Measurements from ENCODE around the genes ZFY, CDY2A, RBMY1B, RBMY1E and DAZ4.

DNA sequence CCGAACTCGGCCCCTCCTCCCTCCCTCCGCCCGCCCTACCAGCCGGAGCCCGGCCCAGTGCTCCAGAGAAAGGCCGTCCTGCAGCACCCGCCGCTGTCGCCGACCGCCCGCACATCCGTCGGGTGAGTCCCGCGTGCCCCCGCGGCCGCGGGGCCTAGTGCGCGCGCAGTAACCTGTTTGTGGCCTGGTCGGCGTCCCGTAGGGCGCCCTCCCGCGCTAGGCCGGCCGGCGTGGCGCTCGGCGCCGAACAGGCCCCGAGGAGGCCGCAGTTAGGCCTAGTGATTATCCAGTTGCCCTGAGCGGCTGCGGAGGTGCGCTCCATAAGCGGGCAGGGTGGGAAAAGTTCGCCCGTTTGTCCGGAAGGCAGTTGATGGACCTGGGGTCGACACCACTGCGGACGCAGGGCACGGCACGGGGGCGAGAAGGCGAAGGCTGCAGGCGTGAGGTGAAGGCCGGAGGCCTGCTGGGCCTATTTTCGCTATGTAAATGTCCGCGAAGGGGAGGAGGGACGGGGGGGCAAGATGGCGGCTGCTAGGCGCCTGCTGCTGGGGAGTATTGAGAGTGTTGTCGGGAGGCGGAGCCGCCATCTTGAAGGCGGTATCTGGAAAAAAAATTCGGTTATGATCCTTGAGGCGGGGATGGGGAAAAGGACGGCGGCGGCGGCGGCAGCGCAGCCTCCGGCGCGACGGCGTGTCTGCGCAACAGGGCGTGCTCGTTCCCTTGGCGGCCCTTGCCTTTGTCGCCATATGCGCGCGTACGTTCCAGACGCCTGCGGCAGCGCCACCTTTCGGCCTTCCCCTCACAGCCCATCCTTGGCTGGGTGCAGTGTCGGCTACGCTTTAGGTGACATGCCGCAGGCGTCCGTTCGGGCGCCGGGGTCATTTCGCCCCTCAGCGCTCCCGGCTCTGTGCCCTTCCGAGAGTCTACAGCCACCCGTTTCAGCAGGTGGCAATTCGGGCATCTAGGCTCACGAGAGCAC is at the start of gene ZFY:
Gene ZFY (plus strand): TSS at position 57 of the 979 bp plus-strand sequence.
- PRO-cap, result no peak

DNA sequence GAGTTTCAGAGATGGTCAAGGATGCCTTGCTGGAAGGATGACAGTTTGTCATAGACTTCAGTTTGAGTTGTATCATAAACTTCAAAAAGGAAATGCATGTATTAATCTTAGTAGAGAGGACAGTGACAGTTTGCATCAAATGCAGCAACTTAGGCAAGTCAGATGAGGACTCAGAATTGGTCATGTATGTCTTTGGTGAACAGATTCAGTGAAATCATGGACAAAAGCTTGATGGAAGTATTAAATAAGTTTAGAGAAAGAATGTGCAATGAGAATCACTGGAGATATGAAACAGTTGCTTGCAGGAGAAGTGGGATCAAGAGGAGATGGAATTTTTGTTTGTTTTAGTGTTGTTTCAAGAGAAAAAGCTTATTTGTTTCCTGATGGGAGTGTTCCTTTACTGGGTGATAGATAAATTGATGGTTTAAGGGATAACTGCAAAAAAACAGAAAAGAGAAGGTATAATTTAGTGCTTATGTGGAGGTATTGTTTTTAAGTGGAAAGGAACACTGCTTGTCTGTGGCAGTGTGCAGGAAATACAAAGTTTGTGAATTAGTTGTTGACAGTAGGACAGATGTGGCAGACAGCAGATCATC is 33.9 kb downstream of the ZFY start:
- PRO-cap, result no peak

- PRO-cap, result no peak
These were observed 68.4 kb downstream of the ZFY start for GRCh38 chrY:3003246-3004362.

GRCh38 chrY:7279370-7279923 is 367.9 kb upstream of the AMELY start:
- PRO-cap, result no peak

DNA sequence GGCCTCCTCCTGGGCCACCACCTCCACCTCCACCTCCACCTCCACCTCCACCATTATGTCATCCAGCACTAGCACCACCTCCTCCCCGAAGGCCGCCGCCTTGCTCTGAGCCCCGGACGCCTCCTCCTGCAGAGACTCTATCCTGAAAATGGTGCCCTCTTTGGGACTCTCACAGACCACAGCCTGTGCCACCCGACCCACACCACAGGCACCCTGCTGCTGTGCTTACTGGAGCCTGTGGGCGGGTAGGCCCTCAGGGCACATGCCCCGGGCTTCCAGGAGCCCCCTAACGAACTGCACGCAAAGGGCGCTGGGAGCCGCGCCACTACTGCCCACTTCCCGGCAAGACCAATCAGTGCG is 541.2 kb downstream of the TSPY10 start:
- PRO-cap, result no peak

- PRO-cap, result no peak
These were observed 37.9 kb upstream of the USP9Y start for GRCh38 chrY:12662845-12663892.

GRCh38 chrY:13111978-13112472 is 207.4 kb downstream of the DDX3Y start:
- PRO-cap, result no peak

DNA sequence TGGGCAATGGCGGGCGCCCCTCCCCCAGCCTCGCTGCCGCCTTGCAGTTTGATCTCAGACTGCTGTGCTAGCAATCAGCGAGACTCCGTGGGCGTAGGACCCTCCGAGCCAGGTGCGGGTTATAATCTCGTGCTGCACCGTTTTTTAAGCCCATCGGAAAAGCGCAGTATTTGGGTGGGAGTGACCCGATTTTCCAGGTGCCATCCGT is 231.3 kb downstream of the DDX3Y start:
- PRO-cap, result no peak

GRCh38 chrY:14559214-14559676 is 34.9 kb downstream of the NLGN4Y start:
- PRO-cap, result no peak

GRCh38 chrY:15867432-15867695 is 1343.0 kb downstream of the NLGN4Y start:
- PRO-cap, result no peak

DNA sequence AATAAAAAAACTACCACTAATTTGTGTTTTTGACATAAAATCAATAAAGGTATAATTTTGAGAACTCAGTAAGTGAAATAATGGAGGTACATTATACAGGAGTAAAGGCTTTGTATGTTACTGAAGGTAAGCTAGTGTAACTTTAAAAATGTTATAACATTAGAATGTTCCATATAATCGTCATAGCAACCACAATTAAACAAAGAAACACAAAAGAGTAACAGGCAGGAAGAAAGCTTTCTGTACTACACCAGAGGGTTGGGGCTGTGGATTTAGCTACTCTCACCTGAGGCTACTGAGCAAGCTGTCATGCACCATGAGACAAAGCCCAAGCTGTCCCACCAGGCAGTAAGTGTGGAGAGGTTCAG is at the start of gene CDY2A:
Gene CDY2A (plus strand): TSS at position 218 of the 368 bp plus-strand sequence.
- PRO-cap, result no peak

DNA sequence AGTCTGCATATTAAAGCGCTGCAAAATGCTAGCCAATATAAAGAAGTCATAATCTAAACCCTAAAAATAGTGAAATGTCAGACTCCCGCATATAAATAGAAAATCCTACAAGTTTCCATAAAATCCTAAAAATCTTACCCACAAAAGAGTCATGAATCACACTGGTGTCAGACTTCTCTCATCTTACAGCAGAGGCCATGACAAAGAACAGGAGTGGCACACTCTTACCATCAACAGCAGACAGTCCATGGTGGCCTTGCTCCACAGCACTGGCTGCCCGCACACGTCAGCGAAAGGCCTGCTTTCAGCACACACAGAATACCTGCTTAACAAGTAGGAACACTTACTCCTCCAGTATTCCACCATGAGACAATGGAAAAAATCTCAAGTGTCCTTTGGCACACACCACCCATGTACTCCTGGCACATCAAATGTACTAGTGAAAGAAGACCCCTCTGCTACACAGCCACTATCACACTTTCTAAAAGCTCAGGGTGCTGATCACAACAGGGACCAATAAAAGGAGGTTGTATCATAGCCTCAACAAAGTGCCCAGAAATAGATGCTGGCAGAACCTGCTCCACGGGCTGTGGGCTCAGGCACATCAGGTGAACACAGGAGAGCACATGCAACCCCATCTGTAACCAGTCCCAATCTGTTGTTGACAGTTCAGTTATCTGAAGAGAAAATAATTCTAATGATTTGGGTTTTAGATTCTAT is 282.4 kb upstream of the HSFY2 start:
- PRO-cap, result no peak

GRCh38 chrY:19322727-19323038 is 421.8 kb downstream of the KDM5D start:
- PRO-cap, result no peak

DNA sequence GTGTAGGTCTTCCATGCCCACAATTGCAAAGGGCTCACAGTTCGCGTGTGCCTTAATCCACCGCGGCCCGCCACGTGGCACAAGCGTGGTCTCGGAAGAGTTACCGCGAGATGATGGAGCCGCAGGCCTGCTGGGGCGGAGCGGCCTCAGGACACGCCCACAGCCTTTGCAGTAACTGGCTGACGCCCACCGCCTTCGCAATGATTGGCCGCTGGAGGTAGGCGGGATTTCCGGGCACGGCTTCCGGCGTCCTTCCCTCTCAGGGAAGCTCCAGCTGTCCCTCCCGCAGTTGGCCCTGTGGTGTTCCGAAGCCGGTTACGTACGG is at the start of gene RBMY1B:
Gene RBMY1B (plus strand): TSS at position 227 of the 325 bp plus-strand sequence.
- PRO-cap, result no peak

DNA sequence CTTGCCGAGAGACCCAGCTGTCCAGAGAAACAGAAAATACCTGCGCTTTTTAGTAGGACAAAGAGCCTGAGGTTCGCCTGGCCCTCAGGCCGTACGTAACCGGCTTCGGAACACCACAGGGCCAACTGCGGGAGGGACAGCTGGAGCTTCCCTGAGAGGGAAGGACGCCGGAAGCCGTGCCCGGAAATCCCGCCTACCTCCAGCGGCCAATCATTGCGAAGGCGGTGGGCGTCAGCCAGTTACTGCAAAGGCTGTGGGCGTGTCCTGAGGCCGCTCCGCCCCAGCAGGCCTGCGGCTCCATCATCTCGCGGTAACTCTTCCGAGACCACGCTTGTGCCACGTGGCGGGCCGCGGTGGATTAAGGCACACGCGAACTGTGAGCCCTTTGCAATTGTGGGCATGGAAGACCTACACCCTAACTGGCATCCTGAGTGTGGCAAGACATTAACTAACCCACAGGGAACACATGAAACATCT is at the start of gene RBMY1E:
Gene RBMY1E (minus strand): TSS at position 153 of the 477 bp plus-strand sequence.
- PRO-cap, result no peak

DNA sequence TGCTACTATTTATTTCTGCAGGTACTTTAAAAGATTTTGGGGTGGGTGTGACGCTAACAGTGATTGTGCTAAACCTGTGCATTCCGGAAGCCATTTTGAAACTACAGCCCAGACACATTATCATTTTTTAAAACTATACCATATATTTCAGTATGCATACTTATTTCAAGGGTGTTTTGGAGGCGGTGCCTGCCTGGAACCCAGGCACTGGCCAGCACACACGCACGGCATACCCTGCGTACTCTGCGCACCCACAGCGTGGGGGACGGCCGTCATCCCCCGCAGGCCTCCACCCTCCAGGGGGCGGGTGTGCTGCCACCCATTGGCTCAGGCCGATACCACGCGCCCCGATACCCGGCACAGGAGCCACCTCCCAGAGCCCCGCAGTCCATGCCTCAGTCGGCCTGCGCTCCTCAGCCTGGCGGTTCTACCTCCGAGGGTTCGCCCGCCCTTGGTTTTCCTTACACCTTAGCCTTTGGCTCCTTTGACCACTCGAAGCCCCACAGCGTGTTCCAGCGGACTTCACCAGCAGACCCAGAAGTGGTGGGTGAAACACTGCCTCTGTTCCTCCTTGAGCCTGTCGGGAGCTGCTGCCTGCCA is at the start of gene DAZ4:
Gene DAZ4 (plus strand): TSS at position 398 of the 600 bp plus-strand sequence.
- PRO-cap, result no peak

Measured in sternocleidomastoid (tissue), 1 donor.